Metastatic Liver Carcinoma in the Adrenal Gland (tissue), 2 donors: Measurements from ENCODE around the genes PRKAA1 and GHR.

GRCh38 chr5:40383947-40384703 lies 295.6 kb upstream of the PTGER4 start:
- PRO-cap, 2 experiments: no peak in any of the 2 experiments

DNA sequence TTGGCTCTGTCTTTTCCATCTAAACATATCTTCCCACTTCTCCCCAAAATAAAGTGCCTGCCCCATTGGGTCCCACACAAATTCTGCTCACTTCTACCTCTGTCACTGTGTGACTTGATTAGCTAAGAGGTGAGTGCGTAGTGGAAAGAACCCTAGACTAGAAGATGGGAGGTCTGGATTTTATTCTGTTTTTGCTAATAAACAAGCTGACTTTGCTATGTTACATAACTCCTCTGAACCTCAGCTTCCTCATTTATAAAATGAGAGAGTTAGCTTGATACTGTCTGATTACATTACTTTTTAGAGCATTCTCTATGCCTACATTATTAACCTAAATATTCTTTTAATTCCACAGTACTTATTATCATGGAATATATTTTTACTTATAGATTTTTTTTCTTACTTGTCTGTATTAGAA lies 51.3 kb upstream of the PTGER4 start:
- PRO-cap, 2 experiments: no peak in any of the 2 experiments

DNA sequence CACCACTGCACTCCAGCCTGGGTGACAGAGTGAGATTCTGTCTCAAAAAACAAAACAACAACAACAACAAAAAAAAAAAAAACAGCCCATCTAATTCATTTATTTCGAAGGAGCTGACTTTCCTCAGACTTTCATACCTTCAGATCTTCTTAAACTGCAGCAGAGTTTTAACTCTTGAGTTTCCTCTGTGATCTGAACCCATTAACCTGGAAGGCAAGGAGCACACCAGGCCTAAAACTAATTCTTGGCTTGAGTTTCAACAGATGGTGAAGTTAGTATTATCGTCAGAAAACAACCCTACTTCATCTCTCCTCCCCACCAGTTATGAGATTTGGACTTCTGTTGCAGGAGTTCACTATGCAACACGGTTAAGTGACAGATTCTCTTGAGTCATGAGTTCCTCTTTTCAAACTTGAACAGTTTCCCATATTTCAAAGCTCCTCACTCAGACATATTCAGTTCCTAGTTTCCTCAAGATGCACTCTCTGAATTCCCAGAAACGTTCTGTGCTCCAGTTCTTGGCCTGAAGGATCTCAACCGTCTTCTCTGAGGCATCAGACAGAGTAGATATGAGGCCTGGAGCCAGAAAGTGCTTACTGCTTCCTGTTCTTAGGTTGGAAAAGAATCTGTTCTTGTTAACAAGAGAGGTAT lies 7.4 kb upstream of the PTGER4 start:
- PRO-cap, 2 experiments: no peak in any of the 2 experiments

GRCh38 chr5:40675758-40676170 lies 4.0 kb upstream of the PTGER4 start:
- PRO-cap, 2 experiments: no peak in any of the 2 experiments

DNA sequence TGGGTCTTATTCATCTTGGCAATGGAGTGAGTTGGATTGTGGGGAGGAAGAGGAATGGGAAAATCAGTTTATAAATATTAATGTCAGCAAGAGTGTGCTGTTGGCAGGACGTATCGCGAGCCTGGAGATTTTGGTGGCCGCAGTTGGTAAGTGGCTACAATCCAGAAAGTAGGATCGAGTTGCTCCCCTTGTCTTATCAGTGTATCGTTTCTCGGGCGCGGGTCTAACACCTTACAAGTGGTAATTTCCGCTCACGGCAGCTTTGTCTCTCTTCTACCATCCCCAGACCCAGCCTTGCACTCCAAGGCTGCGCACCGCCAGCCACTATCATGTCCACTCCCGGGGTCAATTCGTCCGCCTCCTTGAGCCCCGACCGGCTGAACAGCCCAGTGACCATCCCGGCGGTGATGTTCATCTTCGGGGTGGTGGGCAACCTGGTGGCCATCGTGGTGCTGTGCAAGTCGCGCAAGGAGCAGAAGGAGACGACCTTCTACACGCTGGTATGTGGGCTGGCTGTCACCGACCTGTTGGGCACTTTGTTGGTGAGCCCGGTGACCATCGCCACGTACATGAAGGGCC lies 1.0 kb downstream of the PTGER4 start:
- PRO-cap, 2 experiments: no peak in any of the 2 experiments

GRCh38 chr5:40797992-40799199 lies at the start of gene PRKAA1:
Gene PRKAA1, minus strand, starts transcription at chr5:40798374.
- PRO-cap, 2 experiments: peak in 2 of 2 experiments; most common plus-strand start chr5:40798807 (in 2); most common minus-strand start chr5:40798177 (in 2)

GRCh38 chr5:41003651-41003987 lies 67.5 kb downstream of the MROH2B start:
- PRO-cap, 2 experiments: peak in 2 of 2 experiments; most common plus-strand start chr5:41003876 (in 1); most common minus-strand start chr5:41003741 (in 1)

GRCh38 chr5:41826935-41827676 lies 43.1 kb downstream of the OXCT1 start:
- PRO-cap, 2 experiments: no peak in any of the 2 experiments

DNA sequence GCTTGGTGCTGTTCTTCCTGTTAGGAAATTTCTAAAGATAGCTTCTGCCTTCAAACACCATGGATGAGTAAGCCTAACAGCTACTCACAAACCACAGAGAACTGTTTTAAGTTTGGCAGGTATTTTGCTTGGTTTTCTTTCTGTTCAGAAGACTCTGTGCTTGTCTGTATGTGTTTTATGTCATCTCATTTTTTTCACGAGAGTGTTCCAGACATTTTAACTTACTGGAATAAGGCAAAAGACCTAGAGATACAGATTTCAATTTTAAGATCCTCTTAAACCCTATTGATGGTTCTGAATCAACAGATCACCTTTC lies 4.4 kb downstream of the RIMOC1 start:
- PRO-cap, 2 experiments: no peak in any of the 2 experiments

DNA sequence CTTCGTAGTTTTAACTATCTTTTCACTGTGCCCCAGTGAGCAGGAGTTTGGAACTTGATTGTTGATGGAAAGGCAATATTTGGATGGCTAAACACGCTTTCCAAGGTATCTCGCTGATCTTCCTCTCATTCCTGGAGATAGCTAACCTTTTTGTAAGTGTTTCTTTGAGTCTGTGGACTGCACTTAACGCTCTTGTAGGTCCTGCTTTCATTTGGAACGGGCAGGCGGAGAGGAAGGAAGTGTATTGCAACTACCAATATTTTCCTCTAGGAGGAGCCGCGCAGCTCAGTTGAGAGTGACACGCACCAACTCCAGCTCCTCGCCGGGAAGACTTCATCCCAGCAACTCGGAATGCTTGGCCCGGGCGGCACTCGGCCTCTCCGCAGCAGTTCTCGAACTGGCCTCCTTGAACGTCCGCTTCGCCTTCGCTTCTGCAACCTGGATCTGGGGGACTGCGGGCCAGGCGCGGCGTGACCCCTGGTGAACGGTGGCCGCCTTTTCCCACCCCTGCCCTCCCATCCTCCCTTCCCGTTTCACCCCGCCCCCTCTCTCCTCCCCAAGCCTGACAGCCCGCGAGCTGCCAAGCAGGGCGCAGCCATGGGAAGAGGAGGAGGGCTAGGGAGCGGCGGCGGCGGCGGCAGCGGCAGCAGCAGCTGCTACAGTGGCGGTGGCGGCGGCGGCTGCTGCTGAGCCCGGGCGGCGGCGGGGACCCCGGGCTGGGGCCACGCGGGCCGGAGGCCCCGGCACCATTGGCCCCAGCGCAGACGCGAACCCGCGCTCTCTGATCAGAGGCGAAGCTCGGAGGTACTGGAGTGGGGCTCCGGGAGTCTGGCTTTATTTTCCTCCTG lies at the start of gene GHR:
GHR (plus strand) TSS at position 288 of the 848 bp plus-strand sequence.
- PRO-cap, 2 experiments: no peak in any of the 2 experiments

- PRO-cap, 2 experiments: no peak in any of the 2 experiments
These were observed 95.5 kb downstream of the GHR start for GRCh38 chr5:42518780-42519187.

DNA sequence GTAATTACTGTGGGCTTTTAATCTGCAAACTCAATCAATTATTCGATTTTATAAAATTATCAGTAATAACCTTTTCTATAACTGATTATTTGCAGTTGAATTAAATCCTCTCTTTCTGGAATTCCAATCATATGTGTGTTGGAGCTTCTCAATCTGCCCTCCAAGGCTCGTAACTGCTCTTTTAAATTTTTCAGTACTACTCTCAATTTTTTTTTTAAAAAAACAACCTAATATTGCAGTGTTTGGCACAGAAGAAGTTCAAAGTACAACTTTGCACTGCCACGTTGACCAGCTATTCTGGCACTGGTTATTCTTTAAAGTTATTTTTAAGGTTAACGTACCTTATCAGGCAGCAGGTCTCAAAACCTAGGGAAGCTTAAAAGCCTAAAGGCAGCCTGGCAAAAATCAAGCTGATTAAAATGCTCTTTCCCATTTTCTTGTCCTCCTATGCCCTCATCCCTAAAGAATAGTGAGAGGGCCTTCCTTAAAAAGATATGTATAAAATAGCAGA lies 120.5 kb downstream of the GHR start:
- PRO-cap, 2 experiments: no peak in any of the 2 experiments

GRCh38 chr5:42581776-42582614 lies 158.8 kb downstream of the GHR start:
- PRO-cap, 2 experiments: no peak in any of the 2 experiments

GRCh38 chr5:42621995-42622368 lies 134.6 kb upstream of the CCDC152 start:
- PRO-cap, 2 experiments: no peak in any of the 2 experiments

DNA sequence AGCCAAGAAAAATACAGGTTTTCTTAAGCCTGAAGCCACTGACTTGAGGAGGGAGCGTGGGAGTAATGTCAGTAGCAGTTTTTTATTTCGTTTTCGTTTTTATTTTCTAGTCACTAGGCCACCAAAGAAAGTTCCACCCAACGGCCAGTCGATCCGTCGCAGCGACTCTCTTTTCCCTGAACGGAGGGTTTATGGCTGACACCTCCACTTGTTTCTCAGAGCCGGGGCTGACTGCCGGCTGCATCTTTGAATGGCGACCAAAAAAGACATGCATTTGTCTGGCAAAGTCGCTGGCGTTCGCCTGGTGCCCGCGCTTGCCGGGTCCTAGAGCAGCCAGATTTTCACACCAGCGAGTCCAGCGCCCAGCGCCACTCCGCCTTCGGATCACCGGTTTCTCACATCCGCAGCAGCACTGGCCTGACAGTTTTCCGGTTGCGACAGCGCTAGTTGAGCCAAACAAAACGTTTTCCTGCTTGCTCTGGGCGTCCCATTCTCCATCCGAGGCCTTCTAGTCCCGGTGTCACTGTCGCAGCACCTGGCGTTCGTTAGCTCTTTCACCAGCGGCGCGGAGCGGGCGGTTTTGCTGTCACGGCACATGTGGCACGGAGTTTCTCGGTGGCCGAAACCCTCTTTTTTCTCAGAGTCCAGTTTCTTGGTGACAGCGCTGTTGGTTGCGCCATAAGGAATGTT lies 48.2 kb downstream of the ANXA2R start:
- PRO-cap, 2 experiments: peak in 1 of 2 experiments; most common plus-strand start position 423 of the sequence (in 1); most common minus-strand start position 373 of the sequence (in 1)

DNA sequence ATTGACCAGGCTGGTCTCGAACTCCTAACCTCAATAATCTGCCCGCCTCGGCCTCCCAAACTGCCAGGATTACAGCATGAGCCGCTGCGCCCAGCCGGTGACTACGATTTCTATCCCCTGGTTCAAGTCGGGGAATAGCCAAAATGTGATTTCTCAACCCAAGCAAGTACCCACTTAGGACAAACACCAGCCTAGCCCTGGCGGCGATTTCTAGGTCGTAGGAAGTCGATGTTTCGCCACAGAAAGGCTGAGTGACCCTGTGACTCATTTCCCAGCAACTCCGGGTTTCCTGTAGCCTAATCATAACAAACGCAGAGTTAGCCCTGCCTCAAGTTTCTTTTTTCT lies 47.0 kb downstream of the ANXA2R start:
- PRO-cap, 2 experiments: peak in 1 of 2 experiments; most common plus-strand start position 303 of the sequence (in 1); most common minus-strand start position 212 of the sequence (in 1)

DNA sequence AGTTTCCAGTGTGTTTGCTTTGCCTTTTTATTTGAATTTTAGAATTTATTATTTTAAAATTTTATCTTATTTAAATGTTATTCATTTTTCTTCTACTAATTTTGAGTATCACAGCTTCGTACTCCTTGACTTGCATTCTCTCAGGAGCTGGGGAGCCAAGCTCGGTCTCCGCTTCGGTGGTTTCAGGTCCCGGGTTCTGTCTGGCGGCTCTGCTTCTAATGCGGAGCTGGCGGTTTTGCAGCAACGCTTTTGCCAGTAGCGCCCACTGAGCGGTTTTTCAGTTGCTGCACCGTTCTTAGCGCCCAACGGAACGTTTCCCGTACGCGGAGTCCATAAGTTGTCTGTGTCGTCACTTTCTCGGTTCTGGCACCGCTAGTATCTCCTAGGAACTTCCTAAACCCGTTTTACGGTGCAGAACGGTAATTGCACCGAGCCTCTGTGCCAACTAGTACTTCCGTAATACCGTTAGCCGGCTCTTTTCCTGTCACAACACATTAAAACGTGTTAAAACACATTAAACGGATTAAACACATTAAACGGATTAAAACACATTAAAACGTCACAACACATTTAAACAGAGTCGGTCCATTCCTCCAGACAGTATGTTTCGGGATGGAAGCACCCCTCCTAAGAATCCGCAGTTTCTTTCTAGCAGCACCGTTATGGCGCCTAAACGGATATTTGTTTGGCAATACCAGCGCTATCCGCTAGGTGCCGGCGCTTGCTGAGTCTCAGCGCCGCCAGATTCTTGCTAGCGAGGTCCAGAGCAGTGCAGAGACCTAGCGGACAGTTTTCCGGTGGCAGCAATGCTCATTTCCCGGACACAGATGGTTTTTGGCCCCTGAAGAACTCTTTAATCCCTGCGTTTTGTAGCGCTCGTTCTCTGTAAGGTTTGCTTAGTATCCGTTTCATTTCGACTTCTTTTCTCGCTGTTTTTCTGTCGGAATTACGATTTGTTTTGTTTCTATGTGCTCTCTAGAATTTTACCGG lies 45.5 kb downstream of the ANXA2R start:
- PRO-cap, 2 experiments: peak in 1 of 2 experiments; most common plus-strand start position 754 of the sequence (in 1); most common minus-strand start position 220 of the sequence (in 1)

DNA sequence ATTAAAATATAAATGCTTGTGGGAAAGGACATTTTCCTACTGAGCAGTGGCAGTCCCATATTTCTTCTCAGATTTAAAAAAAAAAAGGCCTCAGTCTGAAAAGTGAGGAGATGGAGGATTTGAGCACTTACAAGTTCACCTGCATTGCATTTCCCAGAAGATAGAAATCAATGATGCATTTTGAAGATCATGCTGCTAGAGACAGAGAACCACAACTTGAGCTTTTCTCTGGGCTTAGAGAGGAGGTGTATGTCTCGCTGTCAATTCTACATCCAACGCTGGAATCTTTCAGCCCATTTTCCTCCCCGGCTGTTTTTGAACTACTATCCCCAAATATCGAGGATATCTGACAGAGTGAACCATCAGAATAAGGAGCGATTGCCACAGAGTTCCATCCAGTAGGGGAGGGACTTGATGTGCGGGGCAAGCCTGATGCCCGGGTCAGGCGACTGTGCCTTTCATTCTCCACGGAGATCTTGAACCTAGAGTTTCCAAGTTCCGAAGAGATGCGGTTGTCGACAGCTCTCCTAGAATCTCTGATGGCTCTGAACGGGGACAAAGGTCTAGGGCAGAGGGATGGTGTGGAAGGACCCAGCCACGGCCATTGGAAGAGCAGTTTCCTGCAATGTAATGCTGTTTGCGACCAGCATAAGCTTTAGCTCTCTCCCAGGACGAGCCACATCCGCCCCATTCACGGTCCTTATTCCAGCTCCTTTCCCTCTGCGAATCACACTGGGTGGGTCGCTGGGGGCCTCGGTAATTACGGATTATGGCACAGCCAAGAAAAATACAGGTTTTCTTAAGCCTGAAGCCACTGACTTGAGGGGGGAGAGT lies 23.0 kb downstream of the ANXA2R start:
- PRO-cap, 2 experiments: no peak in any of the 2 experiments

- PRO-cap, 2 experiments: no peak in any of the 2 experiments
These were observed 19.7 kb downstream of the ANXA2R start for GRCh38 chr5:43020403-43020799.

GRCh38 chr5:43038364-43039055 lies 1.6 kb downstream of the ANXA2R start:
- PRO-cap, 2 experiments: no peak in any of the 2 experiments